CMK (cell line): ENCODE measurements around a stretch of chr19.

DNA sequence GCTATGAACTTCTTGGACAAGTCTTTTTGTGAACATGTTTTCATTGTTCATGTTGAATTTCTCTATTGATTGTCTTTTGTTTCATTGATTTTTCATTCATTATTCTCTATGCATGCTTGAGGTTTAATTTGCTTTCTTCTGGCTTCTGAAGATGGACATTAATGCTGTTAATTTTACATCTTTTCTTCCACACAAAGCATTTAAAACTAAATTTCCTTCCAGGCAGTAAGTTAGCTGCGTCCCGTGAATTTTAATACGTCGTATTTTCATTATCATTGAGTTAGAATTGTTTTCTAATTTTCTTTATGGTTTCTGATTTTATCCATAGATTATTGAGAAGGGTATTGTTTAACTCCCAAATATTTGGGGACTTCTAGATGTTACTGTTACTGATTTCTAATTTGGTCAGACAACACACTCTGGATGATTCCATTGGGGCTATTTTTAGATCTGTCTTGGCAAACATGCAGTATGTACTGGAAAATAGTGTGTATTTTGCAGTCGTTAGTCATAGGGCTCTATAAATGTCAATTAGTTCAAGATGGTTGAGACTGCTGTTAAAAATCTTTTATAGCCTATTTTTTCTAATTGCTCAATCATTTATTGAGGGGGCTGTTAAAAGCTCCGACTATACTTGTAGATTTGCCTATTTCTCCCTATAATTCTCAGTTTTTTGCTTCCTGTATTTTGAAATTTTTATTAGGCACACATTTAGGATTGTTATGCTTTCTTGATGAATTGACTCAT lies 31.2 kb downstream of the PPP5C start:
- RRBS = no CpG with 5 or more reads among the region's 6 CpGs

DNA sequence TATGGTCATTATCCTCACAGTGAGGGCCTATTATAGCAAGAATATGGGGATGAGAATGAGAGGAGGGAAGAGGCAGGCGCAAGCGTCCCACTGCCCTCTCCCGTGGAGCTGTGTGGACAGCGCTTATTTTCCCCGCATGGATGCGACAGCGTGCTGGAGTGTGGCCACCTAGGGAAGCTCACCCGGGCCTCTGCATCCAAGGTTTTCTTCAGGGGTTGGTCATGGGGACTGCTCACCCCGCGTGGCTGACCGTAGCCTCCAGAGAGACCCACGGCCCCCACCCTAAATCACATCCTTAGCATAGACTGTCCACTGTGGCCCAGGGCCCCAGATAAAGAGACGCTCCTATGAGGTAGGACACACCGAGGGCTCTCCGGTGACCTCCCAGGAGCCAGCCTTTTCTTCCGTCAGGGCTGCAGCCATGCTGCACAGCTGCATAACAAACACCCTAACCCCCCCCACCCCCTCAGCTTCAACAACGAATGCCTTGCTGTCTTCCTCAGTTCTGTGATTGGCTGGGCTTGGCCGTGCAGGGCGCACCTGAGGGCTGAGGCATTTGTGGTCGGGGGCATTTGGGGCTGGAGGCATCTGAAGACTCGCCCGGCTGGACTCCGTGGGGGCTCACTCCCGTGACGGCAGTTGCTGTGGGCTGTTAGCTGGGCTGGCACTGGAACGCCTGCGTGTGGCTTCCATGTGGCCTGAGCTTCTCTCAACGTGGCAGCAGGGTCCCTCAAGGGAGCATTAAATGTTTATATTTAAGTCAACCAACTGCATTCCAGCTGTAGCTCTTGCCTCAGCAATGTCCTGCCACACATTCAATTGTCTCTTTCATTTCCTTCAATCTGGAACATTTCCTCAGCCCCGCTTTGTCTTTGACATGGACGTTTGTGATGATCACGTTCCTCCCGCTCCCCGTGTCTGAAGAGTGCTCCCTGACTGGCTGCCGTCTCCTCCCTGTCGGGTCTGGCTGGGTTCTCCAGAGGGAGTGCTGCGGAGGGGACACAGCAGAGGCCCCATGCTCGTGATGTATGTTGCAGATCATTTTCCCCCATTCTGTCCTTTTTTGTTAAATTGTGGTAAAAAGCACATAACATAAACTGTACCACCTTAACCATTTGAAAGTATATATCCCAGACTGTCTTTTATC lies 21.2 kb downstream of the CCDC8 start:
- RRBS = no CpG with 5 or more reads among the region's 37 CpGs

DNA sequence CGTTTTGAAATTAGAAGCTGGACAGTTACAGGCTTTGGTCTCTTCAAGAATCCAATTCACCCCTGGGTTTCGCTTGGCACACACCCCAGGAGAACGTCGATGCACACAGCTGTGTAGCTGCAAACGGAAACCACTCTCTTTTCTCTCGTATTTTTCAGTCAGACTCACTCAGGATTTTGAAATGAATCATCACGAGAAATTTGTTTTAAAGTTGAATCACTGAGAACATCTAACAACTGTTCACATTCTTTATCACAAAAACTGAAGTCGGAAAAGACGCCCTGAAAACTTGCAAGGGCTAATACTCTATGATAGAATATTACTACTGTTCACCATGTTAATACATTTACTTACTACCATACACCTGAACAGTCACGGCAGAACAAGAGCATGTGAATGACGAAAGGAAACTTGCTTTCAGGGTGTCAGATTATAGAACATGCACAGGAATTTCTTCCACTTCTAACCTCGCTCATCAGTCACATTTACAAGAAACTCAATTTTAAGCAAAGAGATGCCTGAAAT lies 4.7 kb downstream of the PNMA8A start:
- RRBS = no CpG with 5 or more reads among the region's 12 CpGs

DNA sequence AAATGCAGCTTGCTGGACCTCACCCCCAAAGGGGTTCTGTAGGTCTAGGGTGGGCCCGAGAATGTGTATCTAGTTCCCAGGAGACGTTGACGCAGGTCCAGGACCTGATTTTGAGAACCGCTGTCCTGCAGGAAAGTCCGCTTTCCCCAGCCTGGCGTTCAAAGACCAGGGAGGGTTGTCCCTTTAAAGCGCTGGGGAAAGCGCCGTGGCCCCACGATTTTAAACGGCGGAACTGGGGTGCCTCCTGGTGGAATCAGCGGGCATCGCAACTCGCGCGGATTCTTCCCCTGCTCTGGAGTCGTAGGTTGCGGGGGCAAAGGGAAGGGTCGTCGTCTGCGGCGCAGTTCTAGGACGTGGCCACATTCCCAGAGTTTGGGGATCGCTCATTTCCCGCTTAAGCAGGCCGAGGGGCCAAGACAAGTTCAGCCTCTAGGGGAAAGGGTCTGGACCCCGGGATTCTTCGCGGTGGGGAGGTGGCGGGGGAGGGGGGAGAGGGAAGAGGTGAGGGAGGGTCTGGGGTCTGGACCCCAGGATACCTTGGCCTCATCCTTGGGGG lies 7.8 kb downstream of the PNMA8B start:
- RRBS = no CpG with 5 or more reads among the region's 31 CpGs

- RRBS = no CpG with 5 or more reads among the region's 1 CpG
These were observed 50.8 kb upstream of the PNMA8B start for GRCh38 chr19:46546475-46546896.

DNA sequence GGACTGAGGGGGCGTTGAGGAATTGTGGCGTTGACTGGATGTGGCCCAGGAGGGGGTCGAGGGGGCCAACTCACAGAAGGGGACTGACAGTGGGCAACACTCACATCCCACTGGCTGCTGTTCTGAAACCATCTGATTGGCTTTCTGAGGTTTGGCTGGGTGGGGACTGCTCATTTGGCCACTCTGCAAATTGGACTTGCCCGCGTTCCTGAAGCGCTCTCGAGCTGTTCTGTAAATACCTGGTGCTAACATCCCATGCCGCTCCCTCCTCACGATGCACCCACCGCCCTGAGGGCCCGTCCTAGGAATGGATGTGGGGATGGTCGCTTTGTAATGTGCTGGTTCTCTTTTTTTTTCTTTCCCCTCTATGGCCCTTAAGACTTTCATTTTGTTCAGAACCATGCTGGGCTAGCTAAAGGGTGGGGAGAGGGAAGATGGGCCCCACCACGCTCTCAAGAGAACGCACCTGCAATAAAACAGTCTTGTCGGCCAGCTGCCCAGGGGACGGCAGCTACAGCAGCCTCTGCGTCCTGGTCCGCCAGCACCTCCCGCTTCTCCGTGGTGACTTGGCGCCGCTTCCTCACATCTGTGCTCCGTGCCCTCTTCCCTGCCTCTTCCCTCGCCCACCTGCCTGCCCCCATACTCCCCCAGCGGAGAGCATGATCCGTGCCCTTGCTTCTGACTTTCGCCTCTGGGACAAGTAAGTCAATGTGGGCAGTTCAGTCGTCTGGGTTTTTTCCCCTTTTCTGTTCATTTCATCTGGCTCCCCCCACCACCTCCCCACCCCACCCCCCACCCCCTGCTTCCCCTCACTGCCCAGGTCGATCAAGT lies 8.8 kb downstream of the CALM3 start:
- RRBS = no CpG with 5 or more reads among the region's 29 CpGs

- RRBS = 3% methylated on average over 7 of the region's 22 CpGs
These were observed 512 bp downstream of the DACT3 start for GRCh38 chr19:46660498-46660841.

GRCh38 chr19:46672864-46673822 lies 12.2 kb upstream of the DACT3 start:
- RRBS = no CpG with 5 or more reads among the region's 12 CpGs

- RRBS = 24% methylated on average over 1 of the region's 50 CpGs
These were observed 19.7 kb downstream of the PRKD2 start for GRCh38 chr19:46696762-46698007.

DNA sequence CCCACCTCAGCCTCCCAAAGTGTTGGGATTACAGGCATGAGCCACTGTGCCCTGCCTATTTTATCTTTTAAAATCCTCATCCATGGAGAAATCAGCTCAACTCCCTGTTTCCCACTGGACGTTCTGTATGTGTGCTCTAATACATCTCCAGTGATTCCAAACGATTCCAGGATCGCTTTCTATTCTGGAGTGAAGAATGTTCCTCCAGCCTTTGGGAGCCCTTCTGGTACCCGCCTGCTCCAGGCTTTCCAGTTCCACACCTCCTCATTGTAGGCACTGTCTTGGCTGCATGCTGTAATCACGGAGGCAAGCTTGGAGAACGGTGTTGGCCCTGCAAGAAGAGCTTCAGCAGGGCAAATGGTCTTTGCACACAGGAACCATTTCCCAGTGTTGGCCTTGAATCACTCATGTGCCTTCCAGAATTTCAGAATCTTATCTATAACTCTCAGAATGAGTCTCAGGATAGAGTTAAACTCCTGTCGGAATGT lies 10.8 kb downstream of the PRKD2 start:
- RRBS = no CpG with 5 or more reads among the region's 7 CpGs

DNA sequence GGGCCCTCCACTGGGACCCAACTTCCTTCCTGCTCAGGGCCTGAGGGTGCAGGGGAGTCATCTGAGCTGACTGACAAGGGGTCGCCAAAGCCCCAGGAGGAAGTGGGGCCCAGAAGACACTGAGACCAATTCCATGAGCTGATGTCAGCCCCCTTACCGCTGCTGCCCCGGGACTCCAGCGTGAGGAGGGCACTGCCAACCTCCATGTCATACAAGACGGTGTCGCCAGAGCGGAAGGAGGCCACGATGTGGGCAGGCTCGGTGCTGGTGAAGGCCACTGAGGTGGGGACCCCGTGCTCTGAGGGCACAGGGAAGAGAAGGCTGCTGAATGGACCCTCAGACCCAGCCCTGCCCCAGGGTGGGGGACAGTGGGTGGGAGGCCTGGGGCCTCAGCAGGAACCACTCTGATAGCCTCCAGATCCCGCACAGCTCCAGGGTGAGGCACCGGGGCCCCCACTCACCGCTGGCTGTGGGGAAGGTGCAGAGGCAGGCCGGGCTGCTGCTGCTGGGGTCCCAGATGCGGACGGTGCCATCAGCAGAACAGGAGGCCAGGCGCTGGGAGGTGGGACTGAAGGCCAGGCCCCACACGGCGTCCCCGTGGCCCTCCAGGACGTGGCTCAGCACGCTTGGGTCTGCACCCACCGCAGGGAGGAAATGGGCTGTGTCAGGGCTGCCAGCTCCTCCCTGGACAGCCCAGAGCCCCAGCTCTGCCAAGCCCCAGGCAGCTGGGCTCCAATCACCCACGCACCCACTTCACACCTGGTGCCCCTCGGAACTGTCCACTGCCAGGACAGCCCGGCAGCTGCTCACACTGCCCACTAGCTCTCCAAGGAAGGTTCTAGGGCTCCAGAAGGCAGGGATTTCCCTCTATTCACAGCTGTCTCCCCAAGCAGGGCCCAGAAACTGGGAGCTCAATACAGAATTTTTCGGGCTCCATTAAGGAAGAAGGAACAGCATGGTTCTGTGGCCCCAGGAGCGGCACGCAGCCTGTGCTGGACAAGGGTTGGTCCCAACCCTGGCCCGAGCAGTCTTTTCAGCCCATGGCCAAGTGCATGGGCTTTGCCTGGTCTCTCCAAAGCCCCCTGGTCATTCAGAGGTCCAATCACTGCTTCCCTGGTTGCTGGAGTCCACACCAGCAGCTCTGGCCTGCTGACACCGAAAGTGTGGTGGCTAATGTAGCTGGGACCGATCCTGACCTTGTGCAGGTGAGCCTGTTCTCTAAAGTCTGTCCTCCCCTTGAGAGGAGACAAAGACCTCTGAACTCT lies 6.2 kb upstream of the PRKD2 start:
- RRBS = 25% methylated on average over 3 of the region's 32 CpGs

DNA sequence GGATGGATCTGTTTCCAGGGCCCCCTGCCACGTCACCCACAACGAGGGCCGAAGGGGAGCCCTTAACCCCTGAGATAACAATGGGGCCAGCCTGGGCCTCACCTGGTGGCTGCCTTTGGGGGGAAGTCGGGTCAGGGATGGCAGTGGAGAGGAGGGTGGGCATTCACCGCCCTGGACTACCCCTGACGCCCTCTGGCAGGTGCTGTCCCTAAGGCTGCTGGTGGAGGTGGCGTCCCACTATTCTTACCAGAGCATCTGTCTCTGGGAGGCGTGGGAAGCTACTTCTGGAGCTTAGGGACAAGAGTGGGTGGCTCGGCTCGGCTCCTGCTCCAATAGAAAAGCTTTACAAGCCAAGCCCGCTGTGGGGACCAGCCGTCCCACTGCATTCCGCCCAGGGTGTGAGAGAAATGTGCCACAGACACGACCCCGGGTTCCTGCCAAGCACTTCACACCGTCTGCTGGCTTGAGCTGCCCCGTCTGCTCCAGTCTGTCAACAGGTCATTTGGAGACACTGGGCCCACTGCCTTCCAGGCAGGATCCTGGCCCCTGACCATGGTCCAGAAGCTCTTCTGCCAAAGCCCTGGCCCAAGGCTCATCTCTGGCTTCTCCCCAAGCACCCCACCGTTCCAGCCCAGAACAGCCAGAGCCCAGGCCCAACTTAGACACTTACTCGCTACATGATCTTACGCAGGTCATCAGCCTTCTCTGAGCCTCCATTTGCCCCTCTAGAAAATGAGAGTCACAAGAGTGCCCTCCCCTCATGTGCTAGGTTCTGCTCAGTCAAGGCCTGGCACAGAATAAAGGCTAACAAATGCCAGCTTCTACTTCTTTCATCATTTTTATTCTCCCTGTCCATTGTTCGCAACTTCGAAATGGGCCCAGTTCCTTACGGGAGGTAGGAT lies 6.5 kb upstream of the FKRP start:
- RRBS = no CpG with 5 or more reads among the region's 23 CpGs

DNA sequence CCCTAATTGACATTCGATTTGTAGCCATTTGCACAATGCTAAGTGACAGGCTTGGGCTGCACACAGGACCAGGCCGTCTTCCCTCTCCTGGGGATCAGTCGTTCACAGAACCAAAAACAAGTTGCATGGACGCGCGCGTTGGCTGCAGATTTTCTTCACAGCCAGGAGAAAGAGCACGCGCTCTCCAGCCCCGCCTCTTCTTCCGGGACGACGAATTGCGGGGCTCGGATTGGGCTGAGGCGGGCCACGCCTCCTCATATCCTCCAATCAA lies 891 bp upstream of the ARHGAP35 start:
- RRBS = no CpG with 5 or more reads among the region's 17 CpGs

DNA sequence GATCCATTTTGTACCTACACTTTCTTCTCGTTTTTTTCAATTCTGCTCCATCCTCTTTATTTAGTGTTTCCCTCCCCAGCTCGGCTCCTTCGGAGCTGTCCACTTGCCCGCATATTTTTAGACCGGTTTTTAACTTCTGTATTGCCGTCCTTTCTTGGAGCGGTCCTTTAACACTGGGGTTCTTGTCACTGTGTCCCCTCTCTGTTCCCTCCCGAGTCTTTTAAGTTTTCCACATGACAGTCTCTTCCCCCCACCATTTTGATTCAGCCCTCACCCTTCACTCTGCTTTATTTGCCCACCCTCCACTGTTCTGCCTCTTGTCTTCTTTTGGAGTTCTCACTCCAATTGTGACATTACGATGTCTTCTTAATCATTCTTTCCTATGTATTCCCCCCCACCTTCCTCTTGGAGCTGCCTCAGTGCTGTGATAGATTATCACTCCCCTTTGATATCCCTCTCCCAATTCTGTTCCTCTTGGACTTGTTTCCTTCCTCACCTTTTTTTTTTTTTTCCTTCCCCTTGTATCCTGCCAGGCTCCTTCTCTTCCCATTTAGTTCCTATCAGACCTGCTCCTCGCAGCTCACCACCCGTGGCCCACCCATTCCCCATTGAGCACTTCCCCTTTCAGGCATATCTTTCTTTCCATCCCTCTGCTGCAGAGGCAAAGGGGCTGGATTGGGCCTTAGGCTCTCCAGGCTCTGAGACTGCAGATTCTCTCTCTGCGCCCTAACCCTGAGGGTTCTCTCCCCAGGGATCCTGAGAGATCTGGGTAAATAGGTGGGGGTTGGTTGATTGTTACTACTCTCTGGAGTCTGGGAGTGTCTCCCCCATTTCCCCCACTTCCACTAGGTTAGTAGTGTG lies 2.0 kb downstream of the ARHGAP35 start:
- RRBS = no CpG with 5 or more reads among the region's 12 CpGs

DNA sequence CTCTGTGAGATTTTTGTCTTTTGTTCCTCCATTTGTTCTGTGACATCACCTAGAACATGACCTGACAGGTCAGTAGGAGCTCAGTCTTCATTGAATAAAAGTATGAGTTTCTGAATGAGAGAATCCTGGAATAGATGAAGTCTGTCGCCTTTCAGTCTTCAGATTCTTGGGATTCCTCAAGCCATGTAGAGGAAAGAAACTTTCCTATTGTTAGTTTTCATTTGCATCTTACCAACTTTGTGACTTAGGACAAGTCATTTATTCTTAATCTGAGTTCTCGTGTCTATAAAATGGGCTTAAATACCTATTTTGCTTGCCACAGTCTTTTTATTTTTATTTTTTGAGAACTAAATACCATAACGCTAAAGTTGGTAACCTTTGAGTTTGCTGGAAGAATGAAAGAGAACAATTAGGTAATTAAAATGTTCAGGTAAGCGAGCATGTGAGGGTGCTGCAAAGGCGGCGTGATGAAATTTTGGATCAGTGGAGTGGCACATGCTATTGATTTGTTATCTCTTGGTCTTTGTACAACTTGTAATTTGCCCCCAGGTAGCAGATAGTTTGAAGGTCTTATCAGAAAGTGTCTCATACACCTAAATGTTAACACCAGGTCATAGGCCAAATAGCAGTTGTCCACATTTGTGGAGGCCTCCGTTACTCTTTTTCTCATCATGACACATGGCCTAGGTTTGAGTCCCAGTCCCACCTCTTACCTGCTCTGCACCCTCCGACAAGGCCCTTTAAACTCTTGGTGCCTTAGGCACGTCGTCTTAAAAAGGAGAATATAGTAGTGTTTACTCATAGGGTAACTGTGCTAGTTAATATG lies 14.7 kb downstream of the ARHGAP35 start:
- RRBS = no CpG with 5 or more reads among the region's 10 CpGs

- RRBS = no CpG with 5 or more reads among the region's 12 CpGs
These were observed 49.0 kb upstream of the NPAS1 start for GRCh38 chr19:46970534-46971181.

- RRBS = 4% methylated on average over 2 of the region's 16 CpGs
These were observed 18.6 kb downstream of the ZC3H4 start for GRCh38 chr19:47094622-47095755.

DNA sequence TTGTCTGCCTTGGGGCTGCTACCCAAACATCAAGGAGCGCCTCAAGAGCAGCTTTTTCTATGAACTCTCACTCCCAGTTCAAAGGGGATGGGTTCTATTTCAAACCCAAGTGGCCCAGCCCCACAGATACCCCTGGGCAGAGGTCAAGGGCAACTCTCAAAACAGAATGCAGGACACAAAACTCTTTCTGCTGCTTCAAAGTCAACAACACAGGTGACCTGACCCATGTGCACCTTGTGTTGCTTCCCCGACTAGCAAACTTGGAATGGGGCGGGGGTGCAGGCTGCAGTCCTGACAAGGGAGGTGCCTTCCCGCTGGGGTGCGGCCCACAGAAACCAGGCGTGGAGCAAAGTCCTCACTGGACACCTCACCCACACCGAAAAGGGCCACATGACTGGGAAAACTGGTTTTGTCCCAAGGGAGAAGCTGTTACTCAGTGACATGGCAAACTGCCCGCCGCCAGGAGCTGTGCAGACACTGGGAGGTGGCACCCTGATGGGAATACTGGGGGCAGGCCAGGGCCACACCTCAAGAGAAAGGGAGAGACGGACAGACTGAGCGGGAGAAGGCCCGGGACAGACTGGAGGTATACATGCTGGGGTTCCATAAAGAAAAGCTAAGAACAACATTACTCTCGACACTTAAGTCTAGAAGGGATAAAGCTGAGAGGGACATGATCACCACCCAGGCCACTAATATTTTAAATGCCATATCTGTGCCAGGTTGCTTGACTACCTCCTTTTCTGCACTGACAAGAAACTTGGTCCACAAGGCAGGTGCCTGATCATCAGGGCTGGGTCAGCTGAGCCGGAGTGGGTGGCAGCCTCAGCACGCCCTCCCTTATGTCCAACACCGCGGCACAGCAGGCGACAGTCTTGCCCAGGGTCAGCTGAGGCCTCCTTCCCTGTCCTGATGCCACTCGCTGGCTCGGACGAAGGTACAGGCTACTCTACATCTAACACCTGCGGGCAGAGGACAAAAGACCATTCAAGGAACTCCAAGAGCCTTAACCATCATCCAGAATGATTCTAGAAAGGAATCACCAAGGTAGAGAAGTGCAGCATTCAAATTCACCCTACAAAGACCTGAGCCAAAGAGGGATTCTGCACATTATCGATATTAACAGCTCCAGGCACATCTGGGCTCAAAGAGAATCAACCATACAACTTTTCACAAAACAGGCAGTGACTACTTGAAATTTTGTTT lies 17.1 kb downstream of the ZC3H4 start:
- RRBS = no CpG with 5 or more reads among the region's 23 CpGs

- RRBS = no CpG with 5 or more reads among the region's 15 CpGs
These were observed 6.0 kb downstream of the ZC3H4 start for GRCh38 chr19:47107221-47108400.

GRCh38 chr19:47109293-47110240 lies 4.0 kb downstream of the ZC3H4 start:
- RRBS = no CpG with 5 or more reads among the region's 16 CpGs